ENCODE data around the genes UPF2 and NUDT5.

DNA sequence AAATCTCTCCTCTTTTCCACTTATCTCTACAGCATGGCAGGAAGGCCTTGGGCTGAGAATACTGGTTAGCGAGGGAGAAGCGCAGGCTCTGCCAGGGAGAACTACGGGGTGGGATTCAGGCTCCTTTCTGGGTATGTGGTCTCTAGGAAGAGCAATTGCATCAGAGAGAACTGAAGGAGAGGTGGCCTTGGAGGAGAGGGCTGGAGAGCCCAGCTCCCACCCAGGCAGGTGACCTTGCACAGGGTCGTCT, 270.3 kb downstream of the CELF2 start:
- PRO-cap, 2 experiments = no peak in any of the 2 experiments

DNA sequence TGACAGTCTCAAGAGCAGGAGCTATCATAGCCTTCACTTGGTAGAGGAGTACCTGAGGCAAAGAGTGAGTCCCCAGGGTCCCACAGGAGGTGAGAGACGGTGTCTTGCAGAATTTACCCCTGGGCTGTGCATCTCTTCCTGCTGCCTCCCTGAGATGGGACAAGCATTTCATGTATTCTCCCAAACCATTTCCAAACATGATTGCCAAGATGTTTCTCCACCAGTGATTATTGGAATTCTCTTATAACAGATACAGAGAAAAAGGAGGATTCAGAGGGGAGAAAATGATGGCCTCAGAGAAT, 198.4 kb downstream of the USP6NL start:
- PRO-cap, 2 experiments = no peak in any of the 2 experiments

DNA sequence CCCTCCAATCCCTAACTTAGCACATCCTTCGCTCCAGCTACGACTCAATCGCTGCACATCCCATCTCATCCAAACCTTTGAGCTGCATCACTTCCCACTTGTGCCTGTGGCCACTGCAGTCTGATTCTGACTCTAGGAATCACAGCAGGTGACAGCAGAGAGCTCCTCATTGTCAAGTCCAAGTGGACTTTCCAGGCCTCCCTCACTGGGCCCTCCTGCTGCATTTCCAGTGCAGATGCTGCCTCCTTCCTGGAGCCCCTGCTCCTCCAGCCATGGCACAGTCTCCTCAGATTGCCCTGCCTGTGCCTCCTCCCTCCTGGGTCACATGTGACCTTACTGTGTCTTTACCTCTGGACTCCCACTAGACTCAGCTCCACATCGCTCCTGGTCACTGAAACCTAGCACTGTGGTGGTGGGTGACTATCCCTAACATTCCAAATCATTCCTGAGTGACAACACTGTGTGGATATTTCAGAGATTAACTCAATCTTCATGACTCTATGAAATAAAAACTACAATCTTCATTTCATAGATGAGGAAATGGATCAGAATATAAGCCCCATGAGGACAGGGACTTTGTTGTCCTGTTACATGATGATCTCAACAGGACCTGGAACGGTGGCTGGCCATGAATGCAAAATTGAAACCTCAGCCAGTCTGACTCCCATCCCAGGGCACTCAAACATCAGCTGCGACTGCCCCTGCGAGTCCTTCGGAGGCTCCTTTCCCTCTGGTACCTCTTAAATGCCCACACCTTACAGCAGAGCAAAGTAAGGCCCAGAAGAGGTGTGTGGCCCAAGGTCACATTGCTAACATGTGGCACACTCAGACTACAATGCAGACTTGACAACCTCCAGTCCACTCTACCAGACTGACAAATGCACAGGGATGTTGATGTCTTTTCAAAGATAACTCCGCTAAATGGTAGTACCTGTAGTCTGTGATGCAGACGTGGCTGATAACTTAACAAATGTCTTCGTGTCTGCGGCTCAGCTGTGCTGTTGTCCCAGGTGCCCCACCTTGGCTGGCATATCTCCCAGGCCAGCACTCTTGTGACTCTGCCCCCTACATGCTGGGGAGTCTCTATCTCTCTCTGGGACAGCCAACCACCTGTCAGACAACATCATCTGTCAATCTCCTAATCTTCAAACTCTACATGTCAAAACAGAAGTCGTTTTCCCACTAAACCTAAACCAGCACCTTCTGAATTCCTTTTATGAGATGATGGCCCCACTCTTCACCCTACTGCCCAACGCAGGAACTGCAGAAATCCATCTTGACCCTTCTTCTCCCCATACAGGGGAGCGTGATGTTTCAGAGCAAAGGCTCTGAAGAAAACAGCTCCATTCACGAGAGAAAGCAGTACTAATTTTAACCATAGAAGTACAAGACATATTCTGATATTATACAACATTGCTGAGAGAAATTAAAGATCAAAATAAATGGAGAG, 156.8 kb downstream of the USP6NL start:
- PRO-cap, 2 experiments = no peak in any of the 2 experiments

- PRO-cap, 2 experiments = no peak in any of the 2 experiments
These were observed 94.2 kb downstream of the USP6NL start for GRCh38 chr10:11517206-11517760.

GRCh38 chr10:11687808-11688242, 54.4 kb upstream of the ECHDC3 start:
- PRO-cap, 2 experiments = no peak in any of the 2 experiments

DNA sequence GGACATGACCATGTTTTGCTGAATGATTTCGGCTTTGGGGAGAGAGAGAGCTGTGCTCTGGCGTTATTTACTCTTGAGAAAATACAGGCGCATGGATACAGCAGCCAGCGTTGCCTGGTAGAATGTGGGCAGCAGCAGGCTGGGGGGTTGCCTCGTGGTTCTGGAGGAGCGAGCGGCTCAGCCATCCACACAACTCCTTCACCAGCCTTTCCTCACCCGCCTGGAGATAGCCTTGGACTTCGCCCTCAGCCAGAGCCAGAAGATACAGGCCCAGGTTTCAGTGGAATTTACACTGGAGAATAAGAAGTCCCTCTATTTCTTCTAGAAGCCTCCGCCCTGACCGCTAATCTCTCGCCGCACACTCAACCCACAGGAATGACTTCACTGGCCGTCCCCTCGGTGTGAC, 52.3 kb upstream of the ECHDC3 start:
- PRO-cap, 2 experiments = peak in 1 of 2 experiments; most common minus-strand start position 200 of the sequence (in 1)

DNA sequence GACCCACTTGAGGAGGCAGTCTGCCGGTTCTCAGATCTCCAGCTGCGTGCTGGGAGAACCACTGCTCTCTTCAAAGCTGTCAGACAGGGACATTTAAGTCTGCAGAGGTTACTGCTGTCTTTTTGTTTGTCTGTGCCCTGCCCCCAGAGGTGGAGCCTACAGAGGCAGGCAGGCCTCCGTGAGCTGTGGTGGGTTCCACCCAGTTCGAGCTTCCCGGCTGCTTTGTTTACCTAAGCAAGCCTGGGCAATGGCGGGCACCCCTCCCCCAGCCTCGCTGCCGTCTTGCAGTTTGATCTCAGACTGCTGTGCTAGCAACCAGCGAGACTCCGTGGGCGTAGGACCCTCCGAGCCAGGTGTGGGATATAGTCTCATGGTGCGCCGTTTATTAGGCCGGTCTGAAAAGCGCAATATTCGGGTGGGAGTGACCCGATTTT, 5.4 kb upstream of the ECHDC3 start:
- PRO-cap, 2 experiments = no peak in any of the 2 experiments

DNA sequence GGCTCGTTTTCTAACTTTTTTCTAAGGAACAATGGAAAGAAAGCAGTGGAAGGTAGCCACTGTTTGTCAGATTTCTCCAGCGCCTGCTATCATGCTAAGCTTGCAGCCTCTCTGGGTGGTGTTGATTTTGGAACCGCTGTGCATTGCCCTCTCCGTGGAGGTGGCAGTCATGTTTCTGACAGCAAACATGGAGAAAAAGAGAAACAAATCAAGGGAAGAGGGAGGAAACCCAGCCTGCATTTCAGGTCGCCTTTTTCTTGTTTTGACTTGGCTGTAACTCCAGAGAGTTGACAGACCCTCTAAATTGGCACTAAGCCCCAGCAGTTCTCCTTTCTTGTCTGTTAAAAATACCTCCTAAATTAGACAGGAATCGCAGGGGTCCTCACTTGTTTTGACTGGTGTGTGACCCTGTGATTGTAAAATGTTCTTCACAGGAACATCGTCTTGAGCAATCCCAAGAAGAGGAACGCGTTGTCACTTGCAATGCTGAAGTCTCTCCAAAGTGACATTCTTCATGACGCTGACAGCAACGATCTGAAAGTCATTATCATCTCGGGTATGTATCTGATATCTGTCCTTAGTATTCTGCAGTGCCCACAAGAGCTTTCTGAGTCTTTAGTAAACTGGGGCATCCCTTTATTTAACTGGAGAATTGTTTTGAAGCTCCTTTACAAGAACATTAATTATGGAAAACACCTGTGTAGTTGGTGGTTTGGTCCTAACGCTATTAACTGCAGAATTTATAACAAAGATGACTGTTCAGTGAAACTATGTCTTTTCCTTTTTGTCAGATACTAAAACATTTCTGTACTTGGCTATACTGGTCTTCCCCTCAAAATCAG, 5.0 kb downstream of the ECHDC3 start:
- PRO-cap, 2 experiments = no peak in any of the 2 experiments

- PRO-cap, 2 experiments = peak in 2 of 2 experiments; most common plus-strand start chr10:11757709 (in 2); most common minus-strand start chr10:11757558 (in 1)
These were observed 15.2 kb downstream of the ECHDC3 start for GRCh38 chr10:11757107-11758137.

DNA sequence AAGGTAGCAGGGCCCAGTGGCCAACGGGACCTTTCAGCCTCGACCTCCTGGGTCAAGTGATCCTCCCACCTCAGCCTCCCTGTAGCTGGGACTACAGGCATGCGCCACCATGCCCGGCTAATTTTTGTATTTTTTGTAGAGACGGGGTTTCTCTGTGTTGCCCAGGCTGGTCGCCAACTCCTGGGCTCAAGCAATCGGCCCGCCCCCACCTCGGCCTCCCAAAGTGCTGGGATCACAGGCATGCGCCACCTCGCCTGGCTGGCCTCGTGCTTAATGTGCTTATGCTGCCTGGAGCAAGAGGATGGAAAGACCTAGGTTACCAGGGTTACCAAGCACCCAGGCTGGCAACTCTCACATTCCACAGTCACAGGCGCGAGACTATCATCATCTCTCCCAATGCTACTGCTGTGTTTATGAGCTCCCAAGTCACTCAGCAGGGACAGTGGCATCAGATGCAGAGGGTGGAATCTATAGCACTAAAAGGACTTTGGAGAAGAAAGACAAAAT, 23.8 kb upstream of the PROSER2 start:
- PRO-cap, 2 experiments = no peak in any of the 2 experiments

DNA sequence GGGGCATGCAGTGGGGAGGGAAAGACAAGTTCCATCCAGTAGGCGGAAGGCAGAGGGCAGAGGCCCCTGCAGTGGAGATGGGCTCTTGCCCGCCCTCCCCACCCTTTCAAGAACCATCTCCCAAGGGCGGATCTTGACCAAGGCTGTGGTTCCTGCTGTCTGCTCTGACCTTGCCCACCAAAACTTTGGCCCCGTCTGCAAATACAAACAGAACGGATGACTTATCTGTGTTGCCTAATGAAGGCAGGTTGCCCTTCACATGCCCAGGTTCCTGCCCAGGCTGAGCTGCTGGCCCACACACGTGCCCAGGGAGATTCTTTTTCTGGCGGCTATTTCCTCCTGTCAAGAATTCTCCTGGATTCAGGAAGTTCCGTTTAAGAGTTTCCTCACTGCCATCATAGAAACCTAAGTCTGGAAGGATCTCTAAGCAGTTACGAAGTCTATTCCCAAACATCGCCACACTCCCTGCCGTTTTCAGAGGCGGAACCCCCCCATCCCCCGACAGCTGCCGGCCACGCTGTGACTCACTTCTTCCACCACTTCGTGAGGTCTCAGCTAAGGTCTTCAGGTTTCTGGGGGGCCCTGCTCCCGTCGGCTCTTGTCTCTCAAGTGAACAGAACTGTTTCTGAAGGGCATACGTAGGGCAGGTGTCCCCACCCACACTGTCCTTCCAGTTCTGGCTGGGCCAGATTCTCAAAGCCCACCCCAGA, 78.4 kb downstream of the PROSER2 start:
- PRO-cap, 2 experiments = peak in 1 of 2 experiments; most common minus-strand start position 166 of the sequence (in 1)

- PRO-cap, 2 experiments = no peak in any of the 2 experiments
These were observed 92.9 kb downstream of the PROSER2 start for GRCh38 chr10:11916041-11916404.

- PRO-cap, 2 experiments = peak in 2 of 2 experiments; most common plus-strand start chr10:12042929 (in 2); most common minus-strand start chr10:12042790 (in 2)
These were observed at the start of gene UPF2 for GRCh38 chr10:12042064-12043054. Gene UPF2, minus strand, starts transcription at chr10:12042809.

DNA sequence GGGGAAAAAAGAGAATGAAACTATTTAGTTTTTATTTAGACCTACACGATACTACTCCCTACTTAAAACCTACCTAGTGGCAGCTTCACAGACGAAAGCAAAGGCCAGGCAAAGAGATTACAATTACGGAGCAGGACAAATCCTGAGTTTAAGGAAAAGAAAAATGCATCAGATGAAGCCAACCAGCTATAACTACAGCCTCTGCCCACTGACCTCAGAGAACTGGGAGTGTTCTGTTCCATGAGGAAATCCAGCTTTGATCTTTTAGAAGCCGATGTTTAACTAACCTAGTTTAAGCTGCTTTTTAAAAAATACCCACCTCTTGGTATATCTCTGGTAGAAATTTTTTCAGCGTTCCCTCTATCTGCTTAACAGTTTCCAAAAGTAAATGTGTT, 3.0 kb upstream of the UPF2 start:
- PRO-cap, 2 experiments = peak in 2 of 2 experiments; most common minus-strand start position 224 of the sequence (in 2)

GRCh38 chr10:12054063-12054345, 11.4 kb upstream of the UPF2 start:
- PRO-cap, 2 experiments = no peak in any of the 2 experiments

GRCh38 chr10:12149894-12150490, 20.5 kb downstream of the SEC61A2 start:
- PRO-cap, 2 experiments = no peak in any of the 2 experiments

DNA sequence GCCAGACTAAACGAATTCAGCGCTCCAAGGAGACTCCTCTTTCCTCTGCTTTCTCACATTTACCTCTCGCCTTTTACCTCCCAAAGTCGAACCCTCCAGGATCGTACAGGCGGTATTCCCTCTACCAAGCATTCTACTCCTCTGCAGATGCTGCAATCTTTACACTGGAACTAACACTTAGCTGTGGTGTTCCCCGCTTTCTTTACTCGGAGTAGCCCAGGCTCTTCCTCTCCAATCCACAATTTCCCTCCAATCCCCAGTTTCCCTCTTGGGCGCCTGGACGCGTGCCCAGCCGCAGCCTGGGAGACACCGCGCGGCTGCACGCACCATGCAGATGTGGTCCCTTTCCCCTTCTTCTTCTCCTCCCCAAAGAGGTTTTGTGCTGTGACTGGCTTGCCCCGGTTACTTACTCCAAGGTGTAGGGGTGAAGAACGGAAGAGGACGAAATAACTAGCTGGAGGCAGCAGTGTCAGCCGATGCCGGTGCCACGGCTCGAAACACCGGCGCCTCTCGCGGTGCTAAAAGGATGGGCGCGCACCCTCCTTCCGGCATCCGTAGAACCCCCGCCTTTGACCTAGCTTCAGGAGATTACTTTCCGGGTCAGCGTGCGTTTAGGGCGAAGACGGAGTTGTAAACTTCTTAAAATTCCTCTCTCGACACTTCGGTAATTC, at the start of gene NUDT5:
TSS of gene NUDT5 (minus strand) at position 532 of the 671 bp plus-strand sequence.
- PRO-cap, 2 experiments = peak in 1 of 2 experiments; most common minus-strand start position 561 of the sequence (in 1)

- PRO-cap, 2 experiments = no peak in any of the 2 experiments
These were observed 74.9 kb downstream of the CDC123 start for GRCh38 chr10:12270814-12271361.

DNA sequence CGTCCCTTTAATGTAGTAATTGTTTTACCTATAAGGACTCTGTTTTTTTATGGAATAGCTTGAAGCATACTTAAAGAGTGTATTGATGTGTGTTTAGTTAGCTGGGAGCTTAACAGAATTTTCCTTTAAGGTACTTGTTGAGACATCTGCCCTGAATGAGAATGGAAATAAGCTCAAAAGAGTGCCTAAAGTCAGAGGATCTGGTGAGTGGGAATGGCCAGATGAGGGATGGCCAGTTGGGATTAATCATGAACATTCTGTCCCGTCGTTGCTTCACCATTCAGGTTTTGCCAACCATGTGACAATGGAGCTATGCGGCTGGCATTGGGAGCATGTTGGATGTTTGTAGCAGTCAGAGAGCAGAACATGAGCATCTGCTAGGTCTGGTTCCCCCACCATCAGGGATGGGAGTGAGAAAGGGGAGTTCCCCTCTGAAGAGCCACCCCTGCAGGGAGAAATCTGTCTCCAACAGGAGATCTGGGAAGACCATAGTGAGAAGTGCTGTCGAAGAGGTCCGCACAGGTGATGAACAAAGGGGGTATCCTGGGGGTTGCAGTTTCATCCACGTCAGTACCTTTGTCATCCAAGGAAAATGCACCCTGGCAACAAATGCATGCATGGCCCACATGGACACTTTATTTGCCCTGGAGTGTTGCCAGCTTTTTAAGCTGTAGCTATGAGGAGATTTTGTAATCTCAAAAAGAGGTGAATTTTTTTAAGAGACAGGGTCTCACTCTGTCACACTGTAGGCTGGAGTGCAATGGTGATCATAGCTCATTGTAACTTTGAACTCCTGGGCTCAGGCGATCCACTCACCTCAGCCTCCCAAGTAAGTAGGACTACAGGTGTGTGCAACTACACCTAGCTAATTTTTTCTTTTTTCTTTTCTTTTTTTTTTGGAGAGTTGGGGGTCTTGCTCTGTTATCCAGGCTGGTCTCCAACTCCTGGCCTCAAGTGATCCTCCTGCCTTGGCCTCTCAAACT, 190.2 kb downstream of the CAMK1D start:
- PRO-cap, 2 experiments = peak in 2 of 2 experiments; most common plus-strand start position 342 of the sequence (in 2); most common minus-strand start position 162 of the sequence (in 1)

DNA sequence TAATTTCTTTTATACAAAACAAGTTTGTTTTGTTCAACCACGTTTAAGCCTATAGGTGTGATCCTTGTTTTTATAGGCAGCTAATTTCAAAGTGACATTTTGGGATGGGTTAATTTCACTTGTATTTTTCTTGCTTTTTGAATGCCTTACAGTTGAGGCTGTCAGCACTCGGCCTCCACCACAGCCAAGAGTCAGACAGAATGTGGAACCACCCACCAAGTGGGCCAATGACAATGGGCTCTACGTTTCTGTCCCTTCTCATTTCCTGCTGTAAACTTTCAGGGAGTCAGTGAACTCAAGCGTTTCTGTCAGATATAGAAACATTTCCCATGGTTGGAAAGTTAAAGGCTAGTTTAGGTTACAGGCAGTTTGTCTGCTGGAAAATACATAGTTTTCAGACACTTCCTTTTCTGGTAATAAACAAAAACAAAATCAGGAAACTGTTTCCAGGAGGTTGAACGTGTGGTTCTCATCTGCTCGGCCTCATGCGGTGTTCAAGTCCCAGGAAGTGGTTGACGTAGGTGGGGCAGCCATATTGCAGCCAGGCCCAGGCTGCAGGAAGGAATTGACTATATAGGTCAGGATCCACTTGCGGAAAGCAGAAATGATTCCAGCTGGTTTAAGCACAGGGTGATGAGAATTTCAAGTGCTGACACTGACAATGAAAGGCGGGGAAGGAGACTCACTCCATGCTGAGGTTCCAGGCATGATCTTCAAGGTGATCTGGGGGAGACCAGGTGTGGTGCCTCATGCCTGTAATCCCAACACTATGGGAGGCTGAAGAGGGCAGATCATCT, 245.2 kb downstream of the CAMK1D start:
- PRO-cap, 2 experiments = no peak in any of the 2 experiments

All from Metastatic Liver Carcinoma in the Adrenal Gland (tissue), 2 donors.